ENCODE measurements around a stretch of chr22.

DNA sequence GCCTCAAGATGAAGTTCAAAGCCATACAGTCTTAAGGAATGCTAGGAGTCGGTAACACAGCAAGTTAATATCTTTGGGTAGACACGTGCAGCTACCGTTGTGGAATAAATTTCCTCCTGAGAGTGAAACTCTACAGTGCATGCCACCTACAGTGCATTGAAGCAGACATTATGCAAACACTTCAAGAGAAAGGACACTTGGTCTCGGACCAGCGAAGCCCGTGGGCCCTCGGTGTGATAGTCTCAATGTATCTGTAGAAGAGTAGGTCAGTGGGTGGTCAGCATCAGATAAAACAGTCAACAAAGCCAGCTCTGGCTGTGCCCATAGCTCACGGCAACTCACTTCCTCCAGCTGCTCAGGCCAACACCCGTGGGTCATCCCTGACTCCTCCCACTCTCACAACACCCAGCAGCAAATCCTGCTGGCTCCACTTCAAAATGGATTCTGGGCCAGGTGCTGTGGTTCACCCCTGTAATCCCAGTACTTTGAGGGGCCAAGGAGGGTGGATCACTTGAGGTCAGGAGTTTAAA lies 24.0 kb downstream of the RRP7A start:
- PRO-cap, result no peak
- RAMPAGE, long total RNA, 2 experiments, result no peak in any of the 2 experiments

- PRO-cap, result no peak
- RAMPAGE, long total RNA, 2 experiments, result no peak in any of the 2 experiments
Measured at GRCh38 chr22:42671291-42671704, 22.1 kb upstream of the CYB5R3 start.

- PRO-cap, result bidirectional peak, plus-strand start at chr22:42743193, minus-strand start at chr22:42742999
- RAMPAGE, long total RNA, 2 experiments, result no peak in any of the 2 experiments
Measured at GRCh38 chr22:42742920-42743344, 22.3 kb upstream of the A4GALT start.

DNA sequence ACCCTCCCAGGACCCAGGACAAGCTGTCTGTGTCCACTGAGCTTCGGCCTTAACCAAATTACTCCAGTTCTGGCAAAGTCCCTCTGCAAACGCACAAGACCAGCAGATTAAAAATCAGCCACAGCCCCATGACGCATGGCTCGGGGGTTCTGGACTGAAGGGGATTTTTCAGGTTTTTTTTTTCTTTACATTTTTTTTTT lies 32.2 kb upstream of the A4GALT start:
- PRO-cap, result no peak
- RAMPAGE, long total RNA, 2 experiments, result no peak in any of the 2 experiments

GRCh38 chr22:42806112-42806694 lies 50.9 kb downstream of the ARFGAP3 start:
- PRO-cap, result no peak
- RAMPAGE, long total RNA, 2 experiments, result no peak in any of the 2 experiments

DNA sequence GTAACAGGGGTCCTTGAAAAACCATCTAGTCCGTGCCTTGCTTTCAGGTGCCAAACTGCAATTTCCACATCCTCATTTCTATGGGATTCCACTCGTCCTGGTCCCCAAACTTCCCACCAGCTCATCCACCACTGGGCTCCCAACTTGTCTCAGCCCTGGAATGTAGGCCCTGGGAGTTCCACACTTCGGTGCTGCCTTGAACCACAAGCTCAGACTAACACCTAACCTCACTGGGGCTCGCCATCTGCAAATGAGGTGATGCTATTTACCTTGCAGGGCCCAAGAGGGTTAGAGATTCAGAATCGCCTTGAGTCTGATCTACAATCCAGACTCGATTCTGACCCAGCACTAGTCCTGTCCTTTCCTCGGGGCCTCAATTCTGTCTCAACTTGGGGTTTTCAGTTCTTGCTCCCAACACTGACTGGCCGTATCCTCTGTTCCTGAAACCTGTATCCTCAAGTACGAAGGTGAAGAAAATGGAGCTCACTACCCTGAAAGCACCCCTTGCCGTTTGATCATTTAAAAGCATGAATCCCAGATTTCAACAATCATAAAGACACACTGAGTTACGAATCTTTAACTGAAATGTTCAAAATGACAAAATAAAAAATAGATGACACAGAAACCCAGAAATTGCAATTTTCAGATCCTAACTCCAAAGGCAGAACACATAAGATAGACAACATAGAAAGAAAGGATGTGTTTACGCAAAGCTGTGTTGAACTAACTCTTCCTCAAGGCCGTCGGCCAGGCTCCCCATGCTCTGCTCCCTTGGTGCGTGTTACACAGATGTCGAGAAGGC lies 46.6 kb upstream of the ARFGAP3 start:
- PRO-cap, result no peak
- RAMPAGE, long total RNA, 2 experiments, result no peak in any of the 2 experiments

DNA sequence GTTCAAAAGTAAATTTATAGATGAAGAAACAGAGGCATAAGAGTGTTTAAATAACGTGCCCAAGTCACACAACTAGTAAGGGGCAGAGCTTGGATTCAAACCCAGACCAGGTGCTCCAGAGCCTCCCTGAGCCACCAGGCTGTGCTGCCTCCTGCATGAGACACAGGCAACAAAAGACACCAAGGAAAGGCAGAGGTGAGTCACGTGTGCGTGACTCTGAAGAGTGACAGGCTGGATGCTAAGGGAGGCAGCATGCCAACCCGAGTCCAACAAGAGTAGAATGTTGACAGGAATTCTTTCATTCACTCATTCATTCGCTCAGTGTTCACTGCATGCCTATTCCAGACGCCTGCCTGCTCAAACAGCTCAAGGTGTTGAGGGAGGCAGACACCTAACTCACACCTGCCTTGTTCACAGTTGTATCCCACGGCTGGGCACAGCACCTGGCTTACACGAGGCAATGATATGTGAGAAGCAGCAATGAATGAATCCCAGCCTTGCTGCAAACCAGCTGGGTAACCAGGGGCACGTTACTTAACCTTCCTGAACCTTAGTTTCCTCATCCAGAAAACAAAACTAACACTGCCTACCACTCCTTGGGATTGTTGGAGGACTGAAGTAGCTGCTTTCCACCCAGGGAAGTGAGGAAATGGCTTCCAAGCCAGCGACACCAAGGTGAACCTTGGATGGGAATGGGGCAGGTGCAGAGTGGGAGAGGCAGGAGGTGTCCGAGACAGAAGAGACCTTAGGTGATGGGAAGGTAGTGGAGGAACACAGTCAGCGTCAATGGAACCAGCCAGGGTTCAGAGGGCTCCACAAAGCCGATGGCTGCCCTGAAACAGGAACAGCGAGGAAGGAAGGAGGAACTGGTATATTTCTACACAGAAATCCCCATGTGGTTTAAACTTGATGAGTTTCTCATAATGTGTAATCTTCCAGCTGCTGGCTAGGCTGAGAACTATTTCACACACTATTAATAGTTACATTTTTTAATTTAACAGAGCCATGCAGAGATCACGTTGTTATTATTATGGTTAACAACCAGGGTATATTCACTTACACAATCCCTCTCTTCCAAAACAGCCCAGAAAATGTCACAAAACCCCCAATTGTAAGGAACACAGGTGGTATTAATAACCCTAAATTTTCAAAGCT lies 74.0 kb upstream of the ARFGAP3 start:
- PRO-cap, result no peak
- RAMPAGE, long total RNA, 2 experiments, result no peak in any of the 2 experiments

GRCh38 chr22:42934247-42934911 lies 77.3 kb upstream of the ARFGAP3 start:
- PRO-cap, result no peak
- RAMPAGE, long total RNA, 2 experiments, result no peak in any of the 2 experiments

DNA sequence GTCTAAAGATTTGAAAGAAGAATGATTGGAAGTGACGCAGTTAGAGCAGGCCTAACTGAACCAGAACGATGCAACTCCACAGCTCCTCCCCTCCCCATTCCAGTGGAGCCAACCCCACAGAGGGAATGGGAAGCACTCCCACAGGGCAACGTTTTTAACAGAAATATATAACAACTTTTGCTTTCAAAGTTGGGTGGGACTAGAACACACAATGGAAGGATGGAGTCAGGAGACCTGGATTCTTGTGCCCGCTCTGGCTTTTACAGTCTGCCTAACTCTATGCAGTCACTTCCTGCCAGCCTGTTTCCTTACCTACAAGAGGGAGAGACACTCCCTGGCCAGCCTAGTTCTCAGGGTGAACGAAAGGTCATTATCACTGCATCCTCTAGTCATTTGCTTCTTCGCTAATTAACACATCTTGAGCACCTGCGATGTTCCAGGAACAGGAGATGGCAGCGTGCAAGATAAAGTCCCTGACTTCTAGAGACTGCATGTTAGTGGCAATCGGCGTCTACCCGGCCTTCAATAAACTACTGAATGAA lies 75.4 kb downstream of the PACSIN2 start:
- PRO-cap, result no peak
- RAMPAGE, long total RNA, 2 experiments, result no peak in any of the 2 experiments

DNA sequence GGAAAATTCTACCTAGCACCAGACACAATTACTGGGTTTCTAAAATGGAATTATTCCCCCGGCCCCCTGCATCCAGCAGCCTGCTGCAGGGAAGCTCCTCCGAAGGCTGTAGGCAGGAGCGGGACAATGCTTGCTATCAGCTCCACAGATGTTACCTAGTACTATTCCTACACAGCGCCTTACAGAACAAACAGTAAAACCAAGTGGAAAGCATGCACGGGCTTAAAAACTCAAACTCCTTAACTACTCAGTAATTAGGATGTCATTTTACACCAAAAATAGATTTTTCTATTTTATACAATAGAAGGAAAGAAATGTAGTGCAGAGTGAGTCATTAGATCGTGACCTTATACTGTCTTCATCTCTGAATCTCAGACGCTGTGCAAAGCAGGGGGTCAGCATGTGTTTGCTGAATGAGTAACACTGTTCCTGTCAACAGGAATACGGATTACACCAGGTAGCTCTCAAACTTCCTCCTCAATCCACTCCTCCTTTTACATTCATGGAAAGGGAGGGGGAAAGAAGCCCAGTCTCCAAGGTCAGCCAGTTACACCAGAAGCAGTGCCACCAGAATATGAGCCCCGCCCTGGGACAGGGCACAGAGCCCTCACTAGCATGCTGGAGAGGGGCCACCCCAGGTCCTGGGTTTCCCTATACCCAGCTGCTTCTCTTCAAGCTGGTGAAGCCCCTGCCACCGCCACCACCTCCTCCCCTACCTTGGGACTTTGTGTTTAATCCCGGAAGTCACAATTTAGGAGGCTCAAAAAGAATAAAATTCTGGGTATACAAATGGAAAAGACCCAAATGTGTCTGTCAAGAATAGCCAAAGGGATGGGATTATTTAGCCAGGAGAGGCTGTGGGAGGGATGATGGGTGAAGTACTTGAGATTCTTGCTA lies 74.7 kb downstream of the PACSIN2 start:
- PRO-cap, result no peak
- RAMPAGE, long total RNA, 2 experiments, result no peak in any of the 2 experiments

GRCh38 chr22:42960149-42960541 lies 54.8 kb downstream of the PACSIN2 start:
- PRO-cap, result bidirectional peak, plus-strand start at chr22:42960370, minus-strand start at chr22:42960295
- RAMPAGE, long total RNA, 2 experiments, result no peak in any of the 2 experiments

DNA sequence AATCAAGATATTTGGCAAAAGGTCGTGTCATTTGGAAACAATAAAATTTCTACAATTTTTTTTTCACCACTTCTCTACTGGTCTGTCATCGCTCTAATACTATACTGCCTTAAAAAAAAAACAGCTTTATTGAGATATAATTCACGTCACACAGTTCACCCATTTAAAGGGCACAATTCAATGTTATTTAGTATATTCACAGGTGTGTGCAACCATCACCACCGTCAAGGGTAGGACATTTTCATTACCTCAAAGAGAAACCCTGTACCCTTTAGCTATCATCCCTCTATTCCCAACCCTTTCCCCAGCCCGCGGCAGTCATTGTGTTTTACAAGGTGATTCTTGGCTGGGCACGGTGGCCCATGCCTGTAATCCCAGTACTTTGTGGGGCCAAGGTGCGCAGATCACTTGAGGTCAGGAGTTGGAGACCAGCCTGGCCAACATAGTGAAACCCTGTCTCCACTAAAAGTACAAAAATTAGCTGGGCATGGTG lies 51.1 kb downstream of the PACSIN2 start:
- PRO-cap, result no peak
- RAMPAGE, long total RNA, 2 experiments, result no peak in any of the 2 experiments

DNA sequence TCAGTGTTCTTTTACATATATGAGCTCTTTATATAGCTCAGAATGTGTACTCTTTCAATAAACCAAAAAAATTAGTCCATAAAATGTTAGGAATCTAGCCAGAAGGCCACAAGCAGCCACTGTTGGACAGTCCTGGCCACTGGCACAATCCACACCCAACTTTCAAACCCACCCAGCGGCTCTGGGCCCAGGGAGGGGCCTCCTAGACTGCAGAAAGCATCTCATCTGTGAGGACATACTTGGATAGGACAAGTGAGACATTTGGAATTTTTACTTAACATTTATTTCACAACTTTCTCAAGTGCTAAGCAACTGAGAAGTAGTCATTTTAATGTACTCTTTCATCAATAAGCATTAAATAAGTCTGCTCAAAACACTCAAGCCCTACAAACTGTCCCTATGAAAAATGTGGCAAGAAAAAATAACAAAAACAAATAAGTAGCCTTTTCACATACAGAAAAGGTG lies 6.4 kb downstream of the PACSIN2 start:
- PRO-cap, result no peak
- RAMPAGE, long total RNA, 2 experiments, result no peak in any of the 2 experiments

DNA sequence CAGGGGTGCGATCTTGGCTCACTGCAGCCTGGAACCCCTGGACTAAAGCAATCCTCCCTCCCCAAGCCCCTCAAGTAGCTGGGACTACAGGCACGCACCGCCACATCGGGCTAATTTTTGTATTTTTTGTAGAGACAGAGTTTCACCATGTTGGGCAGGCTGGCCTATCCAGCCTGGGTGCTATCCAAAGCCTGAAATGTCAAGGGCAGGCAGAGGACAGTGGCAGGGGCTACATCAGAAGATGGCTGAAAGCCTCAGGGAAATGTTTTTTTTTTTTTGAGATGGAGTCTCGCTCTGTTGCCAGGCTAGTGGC lies 12.5 kb upstream of the PACSIN2 start:
- PRO-cap, result no peak
- RAMPAGE, long total RNA, 2 experiments, result no peak in any of the 2 experiments

- PRO-cap, result no peak
- RAMPAGE, long total RNA, 2 experiments, result no peak in any of the 2 experiments
Measured at GRCh38 chr22:43174011-43174651, 12.8 kb downstream of the TTLL12 start.

- PRO-cap, result no peak
- RAMPAGE, long total RNA, 2 experiments, result no peak in any of the 2 experiments
Measured at GRCh38 chr22:43263414-43264608, 76.9 kb upstream of the TTLL12 start.

DNA sequence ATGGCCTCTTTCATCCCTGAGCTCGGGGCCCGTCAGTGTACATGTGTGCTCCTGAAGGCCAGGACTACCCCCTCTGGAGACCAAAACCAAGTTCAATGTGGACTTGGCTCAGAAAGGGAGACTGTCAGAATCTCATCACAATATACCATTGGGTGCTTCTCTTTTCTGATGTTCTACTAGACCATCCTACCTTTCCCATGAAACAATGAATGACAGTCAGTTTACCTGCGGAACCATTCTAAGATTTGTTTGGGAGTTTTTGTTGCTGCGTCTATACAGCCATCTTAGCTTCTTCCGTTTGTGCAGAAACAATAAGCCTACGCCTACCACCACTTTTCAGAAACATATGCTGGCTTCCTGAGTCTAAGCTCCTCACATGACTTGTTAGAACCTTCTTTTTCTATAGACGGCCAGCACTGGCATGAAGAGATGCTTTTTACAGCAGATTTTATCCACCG lies 127.7 kb downstream of the EFCAB6 start:
- PRO-cap, result no peak
- RAMPAGE, long total RNA, 2 experiments, result no peak in any of the 2 experiments

GRCh38 chr22:43995882-43996909 lies 27.9 kb upstream of the PARVB start:
- PRO-cap, result unidirectional peak, plus-strand start at chr22:43996280
- RAMPAGE, long total RNA, 2 experiments, result no peak in any of the 2 experiments

DNA sequence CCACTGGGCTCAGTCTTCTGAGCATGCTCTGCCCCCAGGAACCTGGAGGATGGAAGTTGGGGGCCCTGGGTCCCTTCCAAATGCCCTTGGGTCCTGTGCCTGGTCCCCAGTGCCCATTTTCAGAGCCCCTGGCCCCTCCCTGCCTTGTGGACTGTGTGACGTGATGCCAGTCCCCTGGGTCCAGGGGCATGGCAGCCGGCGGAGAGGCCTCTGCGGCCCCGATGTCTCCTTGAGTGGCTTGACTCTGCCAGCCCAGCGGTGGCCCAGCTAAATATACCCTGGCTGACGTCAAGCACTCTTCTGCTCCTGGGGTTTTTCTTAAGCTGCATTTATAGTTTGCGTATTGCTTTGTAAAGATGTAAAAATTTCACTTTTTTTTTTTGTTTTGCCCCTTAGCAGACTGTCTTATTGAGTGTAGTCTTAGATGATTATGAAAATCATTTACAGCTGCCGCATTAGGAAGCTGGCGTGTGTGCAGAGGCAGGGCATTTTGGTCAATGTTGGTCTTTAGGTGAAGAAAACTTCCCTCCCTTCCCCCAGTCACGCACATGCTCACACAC lies 35.1 kb upstream of the PARVG start:
- PRO-cap, result no peak
- RAMPAGE, long total RNA, 2 experiments, result no peak in any of the 2 experiments

- PRO-cap, result no peak
- RAMPAGE, long total RNA, 2 experiments, result no peak in any of the 2 experiments
Measured at GRCh38 chr22:44199751-44200316, 19.1 kb downstream of the PARVG start.